Endometrial microvascular endothelial cells (primary cell): ENCODE data around the genes BEST3, RAB3IP, TMEM19, KCNC2 and GLIPR1.

DNA sequence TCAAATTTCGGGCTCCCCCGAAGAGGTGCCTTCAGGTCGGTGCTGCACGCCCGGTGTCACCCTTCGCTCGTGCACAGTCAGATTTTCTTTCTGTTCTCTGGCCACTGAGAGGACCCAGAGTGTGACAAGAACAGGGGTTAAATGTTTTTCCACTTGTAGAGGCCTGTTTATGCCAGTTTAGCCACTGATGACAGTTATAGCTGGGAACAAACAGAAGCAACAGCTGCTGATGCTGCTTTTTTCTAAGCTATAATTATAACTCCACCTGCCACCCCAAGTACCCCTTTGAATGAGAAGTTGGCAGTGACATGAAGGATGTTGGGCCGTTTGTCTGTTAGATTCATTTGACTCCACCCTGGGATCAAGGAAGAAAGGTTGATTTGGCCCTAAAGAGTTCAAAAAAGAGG, at the start of gene BEST3:
TSS of gene BEST3 (minus strand) at position 58 of the 407 bp plus-strand sequence.
- RAMPAGE, long total RNA: no peak

DNA sequence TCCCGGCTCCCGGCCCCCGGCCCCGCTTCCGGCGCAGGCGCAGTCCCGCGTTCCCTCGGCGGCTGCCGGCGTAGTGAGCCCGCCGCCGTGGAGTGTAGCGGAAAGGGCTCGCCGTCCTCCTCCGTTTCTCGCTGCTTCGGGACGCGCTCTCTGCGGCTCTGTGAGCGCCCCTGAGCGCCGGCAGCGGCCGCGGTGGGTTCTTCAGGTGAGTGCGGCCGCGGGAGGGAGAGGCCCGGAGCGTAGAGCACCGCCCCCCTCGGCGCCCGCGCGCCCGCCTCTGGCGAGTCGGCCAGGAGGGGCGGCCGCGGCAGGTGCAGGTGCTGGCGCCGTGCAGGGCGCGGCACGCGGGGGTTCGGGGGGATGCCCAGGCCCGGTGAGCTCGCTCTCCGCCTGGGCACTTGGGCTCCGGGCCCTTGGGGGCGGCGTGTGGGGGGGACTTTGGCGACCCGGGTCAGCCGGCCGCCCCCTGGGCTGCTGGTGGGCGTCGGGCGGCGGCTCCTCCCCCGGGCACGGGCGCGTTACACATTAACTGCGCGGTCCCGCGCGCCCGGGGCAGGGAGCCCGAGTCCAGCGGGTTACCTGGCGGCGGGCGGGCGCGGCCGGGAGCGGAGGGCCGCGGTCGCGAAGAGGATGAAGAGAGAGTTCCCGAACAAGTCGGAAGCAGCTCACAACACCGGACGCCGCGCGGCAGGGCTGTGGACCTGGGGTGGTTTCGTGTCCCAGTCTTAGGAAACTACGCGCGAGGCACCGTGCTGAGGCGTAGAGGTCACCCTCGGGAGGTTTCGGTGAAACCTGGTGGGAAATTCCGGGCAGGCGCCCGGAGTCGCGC, at the start of gene RAB3IP:
TSS of gene RAB3IP (plus strand) at position 34 of the 829 bp plus-strand sequence.
- RAMPAGE, long total RNA: start-site peak on the plus strand centred at position 49 of the sequence, 39 bp wide, 144 and 121 reads in 2 replicates

DNA sequence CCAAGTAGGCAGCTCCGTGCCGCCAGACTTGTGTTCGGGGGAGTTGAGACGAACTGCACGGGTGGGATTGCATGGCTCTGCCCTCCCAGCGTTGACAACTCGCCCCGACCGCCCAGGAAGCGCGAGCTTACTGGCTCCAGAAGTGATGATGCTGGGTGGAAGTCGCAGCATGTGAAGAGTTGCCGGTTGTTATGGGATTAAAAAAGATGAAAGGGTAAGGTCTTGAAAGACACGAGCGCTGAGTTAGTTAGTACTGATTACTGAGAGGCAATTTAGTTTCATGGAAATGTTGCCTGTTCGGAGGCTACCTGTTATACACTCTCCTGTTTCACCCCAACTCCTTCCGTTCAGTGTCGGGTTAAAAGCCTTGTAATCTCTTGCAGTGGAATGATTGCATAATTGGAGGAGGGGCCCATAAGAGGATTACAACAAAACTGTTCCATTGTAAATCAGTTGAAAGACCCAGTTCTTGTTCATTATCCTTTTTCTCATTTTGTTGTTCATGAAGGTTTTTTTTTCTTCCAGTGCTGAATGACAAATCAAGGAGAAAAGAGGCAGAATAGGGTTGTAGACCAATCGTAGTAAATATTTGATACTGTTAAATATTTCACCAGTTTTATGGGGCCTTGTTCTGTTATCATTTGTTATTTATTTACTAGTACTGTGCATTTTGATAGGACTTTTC, 1.1 kb downstream of the RAB3IP start:
- RAMPAGE, long total RNA: no peak

DNA sequence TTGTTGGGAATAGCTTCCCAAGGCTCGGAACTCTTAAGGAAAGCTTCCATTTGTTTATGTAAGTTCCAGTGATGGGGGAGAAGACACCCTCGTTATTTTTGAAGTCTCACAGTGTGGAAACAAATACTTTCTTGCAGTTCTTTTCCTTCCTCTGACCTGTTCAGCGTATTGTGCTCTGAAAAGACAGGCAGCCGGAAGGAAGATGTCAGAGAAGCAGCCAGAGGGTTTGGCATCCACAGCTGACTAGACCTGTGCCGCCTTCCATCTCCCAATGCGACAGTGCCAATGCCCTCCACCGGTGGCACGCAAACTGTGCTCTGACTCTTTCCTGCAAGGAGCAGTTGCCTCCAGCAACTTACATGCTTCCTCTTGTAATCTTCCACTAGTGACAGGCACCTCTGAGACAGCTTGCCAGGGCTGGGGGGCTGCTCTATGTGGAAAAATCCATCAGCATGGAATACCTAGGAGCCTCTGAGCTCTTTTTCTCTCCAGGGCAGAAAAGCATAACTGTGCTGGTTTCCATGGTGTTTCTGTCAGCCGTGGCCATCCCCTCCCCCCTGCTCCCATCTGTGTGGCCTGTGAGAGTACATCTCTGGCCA, 110.5 kb downstream of the MYRFL start:
- RAMPAGE, long total RNA: no peak

DNA sequence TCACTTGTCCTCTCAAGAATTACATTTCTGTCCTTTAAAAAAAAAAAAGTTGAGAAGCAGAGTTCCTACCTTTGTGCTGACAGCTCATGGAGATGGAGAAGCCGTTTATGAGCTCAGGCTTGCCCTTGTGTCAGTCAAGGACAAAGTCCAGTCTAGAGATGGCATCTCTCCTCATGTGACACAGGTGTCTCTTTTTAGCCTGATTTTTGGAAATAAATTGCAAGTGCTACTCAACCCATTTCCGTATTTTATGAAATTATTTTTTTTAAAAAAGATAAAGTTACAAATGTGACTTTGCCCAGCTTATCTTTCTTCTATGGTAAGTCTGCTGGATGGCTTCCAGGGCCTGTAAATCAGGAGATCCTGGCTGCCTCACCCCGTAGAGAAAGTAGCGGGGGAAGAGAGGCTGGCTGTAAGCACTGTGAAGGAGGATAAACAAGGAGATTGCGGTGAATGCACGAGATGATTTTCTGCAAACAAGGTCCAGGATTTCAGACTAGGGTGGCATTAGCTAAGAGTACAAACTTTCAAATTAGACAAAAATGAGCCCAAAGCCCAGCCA, 169.7 kb downstream of the MYRFL start:
- RAMPAGE, long total RNA: no peak

GRCh38 chr12:70258215-70259061, 15.2 kb downstream of the CNOT2 start:
- RAMPAGE, long total RNA: no peak

- RAMPAGE, long total RNA: no peak
Measured at GRCh38 chr12:70367352-70368069, 1.4 kb downstream of the KCNMB4 start.

GRCh38 chr12:70661711-70662258, 24.6 kb upstream of the PTPRB start:
- RAMPAGE, long total RNA: no peak

- RAMPAGE, long total RNA: no peak
Measured at GRCh38 chr12:71158229-71158925, 578 bp upstream of the TSPAN8 start.

DNA sequence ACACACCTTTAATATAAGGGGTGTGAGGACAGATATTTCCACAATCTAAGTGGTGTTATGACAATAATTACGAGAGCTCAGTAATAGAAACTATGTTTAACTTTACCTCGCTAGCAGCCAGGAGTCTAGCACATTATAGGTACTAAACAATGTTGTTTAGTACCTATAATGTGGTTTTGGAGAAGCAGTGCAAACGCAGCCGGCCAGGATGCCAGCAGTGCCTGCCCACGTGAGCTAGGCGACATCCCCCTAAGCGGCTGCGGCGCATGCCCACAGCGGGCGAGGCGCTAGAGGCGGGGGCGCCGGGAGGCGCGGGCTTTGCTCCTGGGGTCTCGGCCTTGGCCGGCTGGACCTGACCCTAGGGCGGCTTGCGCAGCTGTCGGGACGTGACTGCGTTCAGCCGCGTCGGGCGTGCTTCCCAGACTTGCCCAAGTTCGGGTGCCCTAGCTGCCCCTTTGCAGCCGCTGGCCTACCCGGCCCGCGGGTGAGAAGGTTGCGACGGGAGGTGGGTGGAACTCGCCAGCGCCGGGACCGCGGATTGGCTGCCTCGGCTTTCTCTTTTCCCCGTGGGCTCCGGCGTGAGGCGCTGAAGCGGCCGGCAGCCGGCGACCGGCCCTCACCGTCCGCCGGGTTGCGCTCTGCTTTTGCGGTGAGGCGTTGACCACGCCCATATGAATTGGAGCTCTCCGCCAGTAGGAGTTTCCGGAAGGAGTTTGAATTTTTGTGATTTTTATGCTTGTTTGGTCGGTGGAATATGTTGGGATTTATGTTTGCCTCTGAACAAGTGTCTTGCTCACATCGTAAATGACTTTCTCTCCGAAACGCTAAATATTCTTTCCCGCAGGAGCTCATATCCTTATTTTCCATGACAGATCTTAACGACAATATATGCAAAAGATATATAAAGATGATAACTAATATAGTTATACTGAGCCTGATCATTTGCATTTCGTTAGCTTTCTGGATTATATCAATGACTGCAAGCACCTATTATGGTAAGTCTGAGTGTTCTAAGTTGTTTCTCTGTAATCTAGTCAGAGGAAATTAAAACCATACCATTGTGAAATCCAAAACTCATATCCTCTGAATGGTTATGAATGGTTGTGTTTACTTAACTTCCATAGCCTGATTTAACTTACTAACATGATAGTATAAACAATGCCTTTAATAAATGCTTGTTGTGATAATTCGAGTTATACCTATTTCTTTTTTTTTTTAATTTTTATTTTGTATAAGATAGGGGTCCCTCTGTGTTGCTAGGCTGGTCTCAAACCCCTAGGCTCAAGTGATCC, at the start of gene TMEM19:
TSS of gene TMEM19 (plus strand) at position 267 of the 1,292 bp plus-strand sequence.
- RAMPAGE, long total RNA: start-site peak on the plus strand centred at position 663 of the sequence, 189 bp wide, 21 and 16 reads in 2 replicates

- RAMPAGE, long total RNA: no peak
Measured at GRCh38 chr12:71778312-71779123, 23.9 kb downstream of the RAB21 start.

DNA sequence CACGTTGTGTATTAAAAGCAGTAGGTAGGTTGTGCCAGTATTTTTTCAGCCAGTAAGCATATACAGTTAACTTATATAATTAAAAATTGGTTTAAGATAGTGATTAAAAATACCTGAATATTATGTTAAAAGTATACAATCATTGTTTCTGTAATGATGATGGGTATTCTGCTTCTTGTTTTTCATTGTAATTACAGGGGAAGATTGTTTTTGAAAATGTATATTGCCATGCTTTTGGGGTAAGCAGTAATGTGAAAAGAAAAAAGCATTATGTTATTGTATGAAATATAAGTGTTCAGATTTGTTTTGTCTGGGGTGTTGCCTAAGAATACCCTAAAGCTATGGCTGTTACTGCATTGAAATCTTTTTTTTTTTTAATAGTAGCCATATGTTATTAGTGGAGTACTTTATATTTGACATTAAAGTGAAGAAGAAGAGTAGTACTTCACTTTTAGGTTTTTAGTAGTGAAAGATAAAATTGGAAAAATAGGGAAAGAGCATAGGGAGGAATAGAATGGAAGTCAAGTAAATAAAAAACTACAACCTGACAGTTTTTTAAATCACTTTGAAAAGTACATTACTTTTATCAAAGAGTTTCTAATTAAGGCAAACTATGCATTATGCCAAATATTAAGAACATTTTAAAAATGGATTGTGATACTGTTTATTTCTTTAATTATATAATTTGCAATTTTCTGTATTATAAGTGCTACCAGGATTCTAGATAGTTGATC, 34.1 kb downstream of the RAB21 start:
- RAMPAGE, long total RNA: no peak

DNA sequence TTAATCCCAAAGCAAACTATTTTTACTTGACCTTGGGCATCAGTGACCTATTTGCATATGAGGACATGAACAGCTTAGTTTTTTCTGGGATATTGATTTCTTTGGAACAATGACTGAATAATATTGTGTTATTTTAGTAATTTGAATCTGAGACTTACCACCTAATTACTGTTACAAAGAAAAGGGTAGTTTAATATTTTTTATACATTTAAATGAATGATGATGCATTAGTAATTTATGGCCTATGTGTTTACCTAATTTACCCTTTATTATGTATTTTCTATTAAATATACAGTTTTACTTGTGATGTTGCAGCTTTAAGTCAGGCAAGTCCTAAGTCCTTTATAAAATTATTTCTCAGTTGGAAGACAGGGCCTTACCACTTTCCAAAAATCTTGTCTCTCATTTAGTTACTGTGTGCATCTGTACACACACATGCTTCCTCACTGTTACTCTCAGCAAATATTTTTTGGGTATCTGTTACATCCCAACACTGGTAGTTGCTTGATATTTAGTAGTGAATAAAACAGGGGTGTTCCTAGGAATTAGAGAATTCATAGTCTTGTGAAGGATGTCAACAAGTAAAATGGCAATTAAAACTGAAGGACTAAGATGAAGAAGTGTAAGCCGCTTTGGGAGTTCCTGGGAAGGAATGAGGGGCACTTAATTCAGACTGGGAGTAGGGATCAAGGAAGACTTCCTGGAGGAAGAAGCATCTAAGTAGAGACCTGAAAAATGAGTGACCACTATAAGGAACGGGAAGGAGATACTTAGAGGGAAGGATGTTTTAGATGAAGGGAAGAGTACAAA, 45.7 kb downstream of the TBC1D15 start:
- RAMPAGE, long total RNA: no peak

- RAMPAGE, long total RNA: no peak
Measured at GRCh38 chr12:71892981-71893633, 45.5 kb upstream of the TPH2 start.

DNA sequence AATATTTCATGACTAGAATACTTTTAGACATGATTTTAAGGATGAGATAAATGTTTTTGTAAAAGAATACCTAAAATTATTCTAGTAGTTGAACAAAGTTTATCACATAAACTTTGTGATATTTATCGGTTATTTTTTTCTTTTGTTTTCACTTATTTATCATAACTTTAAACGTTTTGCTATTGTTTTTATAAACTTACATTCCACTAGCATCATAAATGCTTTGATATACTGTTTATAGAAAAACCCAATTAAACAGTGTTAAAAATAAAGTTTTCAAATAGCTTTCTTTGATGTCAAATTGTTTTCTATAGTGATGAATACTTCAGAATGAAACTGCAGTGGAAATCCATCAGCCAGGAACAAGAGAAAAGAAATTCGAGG, 41.1 kb upstream of the TPH2 start:
- RAMPAGE, long total RNA: no peak

GRCh38 chr12:72274821-72275461, 2.8 kb downstream of the TRHDE start:
- RAMPAGE, long total RNA: no peak

- RAMPAGE, long total RNA: no peak
Measured at GRCh38 chr12:74964221-74964492, 245.5 kb downstream of the KCNC2 start.

DNA sequence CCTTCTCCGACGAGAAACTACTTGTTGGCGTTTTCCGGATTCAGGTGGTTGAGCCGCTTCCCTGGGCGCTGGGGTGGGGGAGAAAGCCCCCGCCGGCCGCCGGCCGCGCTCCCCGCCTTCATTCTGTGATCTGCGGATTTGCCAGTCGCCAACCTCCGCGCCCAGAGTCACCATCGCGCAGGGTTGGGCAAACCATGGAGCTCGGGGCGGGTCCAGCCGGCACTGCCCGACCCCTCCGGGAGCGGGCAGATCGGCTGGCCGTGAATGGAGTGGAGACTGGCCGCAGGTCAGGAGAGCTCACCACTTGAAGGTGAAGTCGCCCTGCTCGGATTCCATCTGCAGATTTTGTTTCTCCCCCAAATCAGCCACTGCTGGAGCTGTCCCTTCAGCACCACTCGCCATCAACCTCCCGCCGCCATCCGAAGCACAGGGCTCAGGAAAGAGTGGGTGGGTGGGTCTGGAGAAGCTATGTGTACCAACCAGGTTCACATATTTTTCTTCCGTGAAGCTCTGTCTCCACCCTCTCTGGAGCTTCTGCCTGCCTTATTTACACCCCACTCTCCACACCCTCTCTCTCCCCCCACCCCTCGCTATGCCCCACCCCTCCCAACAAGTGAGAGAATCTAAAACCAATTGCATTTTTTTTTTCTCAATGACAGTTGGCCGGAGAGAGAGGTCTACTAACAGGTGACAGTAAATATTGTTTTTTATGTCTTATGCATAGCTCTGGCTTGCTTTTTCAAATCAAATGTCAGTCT, at the start of gene KCNC2:
TSS of gene KCNC2 (minus strand) at position 536 of the 758 bp plus-strand sequence.
- RAMPAGE, long total RNA: no peak

DNA sequence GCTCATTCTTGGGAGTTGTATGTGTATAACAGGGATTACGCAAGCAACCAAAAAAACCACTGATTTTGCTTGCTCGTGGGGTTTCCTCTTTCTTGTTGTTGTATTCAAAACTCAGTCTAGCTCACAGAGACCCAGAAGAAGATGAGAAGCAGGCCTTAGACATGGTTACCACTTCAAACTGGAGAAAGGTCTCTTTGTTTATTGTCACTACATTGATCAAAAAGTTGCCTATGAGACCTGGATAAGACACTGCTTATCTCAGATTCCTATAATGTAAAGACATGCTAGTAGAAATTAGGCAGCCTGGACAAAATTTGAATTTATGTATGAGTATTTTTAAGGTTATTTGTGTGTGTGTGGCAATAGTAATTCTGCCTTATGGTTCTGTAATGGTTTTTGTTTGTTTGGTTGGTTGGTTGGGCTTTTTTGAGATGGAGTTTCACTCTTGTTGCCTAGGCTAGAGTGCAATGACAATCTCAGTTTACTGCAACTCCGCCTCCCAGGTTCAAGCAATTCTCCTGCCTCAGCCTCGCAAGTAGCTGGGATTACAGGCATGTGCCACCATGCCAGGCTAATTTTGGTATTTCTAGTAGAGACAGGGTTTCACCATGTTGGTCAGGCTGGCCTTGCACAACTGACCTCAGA, 1.9 kb upstream of the GLIPR1 start:
- RAMPAGE, long total RNA: no peak

DNA sequence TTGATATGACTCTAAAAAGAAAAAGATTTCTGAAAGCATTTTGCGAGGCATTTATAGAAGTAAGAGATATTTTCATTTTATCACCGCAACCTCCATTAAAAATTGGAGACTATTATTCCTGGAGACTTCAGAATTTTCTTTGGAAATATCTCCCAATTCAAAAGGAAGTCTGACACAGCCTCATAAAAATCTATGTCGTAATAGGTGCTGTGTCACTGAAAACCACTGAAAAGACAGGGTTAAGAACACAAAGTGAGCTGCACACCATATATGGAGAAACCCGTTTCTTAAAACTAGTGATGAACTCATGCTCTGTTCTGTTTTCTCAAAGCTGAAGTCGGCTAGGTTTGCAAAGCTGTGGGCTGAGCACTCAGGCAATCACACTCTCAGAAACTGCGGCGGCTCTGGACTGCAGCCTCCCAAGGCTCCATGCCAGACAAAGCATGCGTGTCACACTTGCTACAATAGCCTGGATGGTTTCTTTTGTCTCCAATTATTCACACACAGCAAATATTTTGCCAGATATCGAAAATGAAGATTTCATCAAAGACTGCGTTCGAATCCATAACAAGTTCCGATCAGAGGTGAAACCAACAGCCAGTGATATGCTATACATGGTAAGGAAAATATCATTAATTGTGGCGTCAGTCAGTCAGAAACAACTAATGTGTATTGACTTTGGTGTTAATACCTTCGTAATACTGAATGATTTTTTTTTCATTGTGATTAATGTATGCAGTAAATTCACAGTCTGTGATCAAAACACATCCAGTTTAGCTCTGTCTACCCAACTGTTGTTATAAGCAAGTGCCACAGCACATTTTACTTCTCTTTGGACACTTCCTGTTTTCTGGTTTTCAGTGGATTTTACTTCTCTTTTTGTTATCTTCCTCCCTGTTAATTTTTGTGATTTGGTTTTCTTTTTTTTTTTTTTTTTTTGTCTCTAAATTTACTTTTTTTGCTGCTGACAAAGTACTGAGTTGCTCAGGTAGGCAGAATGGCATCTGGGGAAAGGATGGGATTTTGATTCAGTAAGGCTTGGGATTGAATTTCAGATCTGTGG, at the start of gene GLIPR1:
TSS of gene GLIPR1 (plus strand) at position 318 of the 1,063 bp plus-strand sequence.
- RAMPAGE, long total RNA: start-site peak on the plus strand centred at position 341 of the sequence, 190 bp wide, 630 and 1,578 reads in 2 replicates